ENCODE measurements around a stretch of chr16.

DNA sequence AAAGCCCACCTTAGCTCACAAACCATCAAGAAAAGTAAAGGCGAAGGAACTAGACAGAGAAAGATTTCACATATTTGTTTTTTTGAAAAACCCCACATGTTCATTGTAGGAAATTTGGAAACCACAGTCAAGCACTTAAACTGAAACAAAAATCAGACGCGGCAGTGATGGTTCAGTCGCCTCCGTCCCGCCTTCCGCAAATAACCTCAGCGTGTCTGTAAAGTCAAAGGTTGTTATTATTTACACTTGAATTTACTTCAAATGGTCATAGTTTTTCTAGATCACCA lies 144.5 kb upstream of the FOXF1 start:
- RRBS, result no CpG with 5 or more reads among the region's 8 CpGs

- RRBS, result no CpG with 5 or more reads among the region's 14 CpGs
Observed at GRCh38 chr16:86389414-86389901, 120.9 kb upstream of the FOXF1 start.

GRCh38 chr16:86457530-86458258 lies 52.6 kb upstream of the FOXF1 start:
- RRBS, result no CpG with 5 or more reads among the region's 12 CpGs

DNA sequence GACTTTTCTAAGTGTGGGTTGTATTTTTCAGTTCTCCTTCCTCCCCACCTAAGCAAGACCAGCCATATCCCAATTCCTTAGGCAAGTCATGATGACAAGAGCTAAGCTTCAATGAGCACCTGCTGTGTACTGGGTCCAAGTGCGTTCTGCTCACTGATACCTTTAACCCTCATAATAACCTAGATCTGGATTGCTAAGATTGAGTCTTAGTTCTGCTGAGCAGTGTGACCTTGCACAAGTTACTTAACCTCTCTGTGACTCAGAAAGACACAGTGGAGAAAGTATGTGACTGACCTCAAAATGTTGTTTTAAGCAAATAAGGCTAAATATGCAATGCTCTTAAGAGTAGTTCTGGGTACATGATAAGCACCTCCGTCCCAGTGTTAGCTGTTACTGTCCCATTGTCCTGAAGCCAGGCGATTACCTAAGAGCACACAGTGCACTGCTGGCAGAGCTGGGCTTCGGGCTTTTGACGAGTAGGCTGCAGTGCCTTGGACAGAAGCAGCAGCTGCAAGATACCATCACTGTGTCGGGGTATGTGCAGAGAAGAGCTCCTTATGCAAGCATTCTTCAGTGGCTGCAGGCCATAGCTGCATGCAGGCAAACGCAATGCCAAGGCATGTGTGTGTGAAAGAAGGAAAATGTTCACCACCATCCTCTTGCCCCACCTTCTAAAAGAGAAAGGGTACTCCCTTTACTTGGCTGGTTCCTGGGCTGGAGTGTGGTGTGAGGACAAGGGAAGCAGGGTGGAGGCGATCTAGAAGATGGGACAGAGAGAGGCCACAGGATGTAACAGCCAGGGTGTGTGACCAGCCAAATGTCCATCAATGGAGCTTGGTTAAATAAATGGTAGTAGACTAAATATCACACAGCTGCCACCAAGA lies 32.6 kb upstream of the FOXF1 start:
- RRBS, result no CpG with 5 or more reads among the region's 8 CpGs

DNA sequence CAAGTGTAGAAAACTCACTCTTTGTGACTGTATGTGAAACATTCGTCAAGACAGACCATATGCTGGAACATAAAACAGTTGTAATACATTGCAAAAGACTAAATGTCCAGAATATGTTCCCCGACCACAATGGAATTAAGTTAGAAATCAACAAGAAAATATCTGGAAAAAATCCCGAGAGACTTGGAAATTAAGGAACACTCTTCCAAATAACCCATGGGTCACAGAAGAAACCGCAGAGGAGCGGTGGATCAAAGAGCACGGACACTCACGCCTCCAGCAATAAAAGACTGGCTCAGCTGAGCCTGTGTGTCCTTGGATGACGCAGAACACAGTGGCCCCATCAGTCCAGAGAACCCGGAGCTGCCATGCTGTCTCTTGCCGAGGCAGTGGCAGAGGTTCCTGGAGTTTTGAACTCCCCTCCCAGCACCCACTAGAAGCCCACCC lies 30.9 kb upstream of the FOXF1 start:
- RRBS, result no CpG with 5 or more reads among the region's 10 CpGs

DNA sequence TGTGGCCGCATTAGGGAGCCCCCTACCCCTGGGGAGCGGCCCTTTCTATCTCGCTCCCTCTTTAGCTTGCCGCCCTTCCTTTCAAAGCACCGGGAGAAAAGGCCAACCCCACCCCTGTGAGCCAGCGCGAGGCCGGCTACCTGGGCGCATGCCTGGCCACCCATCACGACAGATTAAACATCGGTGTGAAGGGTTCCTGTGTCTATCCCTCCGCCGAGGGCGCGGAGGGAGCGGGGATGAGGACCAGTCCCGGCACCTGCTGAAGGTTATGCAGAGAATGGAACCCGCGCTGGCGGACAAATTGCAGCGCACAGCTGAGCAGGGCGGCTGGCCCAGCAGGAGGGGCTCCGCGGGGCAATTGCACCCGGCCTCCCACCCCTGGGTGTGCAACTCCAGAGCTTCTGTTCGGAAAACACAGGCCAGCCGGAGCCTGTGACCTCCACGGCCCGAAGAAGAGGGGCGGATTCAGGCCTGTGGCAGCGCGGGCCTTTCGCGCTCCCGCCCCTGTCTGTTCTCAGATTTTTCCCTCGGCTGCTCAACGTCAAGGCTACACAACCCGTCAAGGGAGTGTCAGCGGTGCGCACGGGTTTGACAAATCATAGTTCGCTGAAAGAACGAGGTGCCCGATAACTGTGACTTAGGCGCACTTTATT lies 15.4 kb upstream of the FOXF1 start:
- RRBS, result 5% methylated on average over 15 of the region's 45 CpGs

- RRBS, result 10% methylated on average over 4 of the region's 30 CpGs
Observed at GRCh38 chr16:86507199-86507893, 3.0 kb upstream of the FOXF1 start.

GRCh38 chr16:86576431-86576764 lies 2.0 kb upstream of the FOXL1 start:
- RRBS, result 23% methylated on average over 9 of the region's 21 CpGs

GRCh38 chr16:86581582-86582000 lies 3.2 kb downstream of the FOXL1 start:
- RRBS, result no CpG with 5 or more reads among the region's 6 CpGs

GRCh38 chr16:86651674-86652219 lies 73.4 kb downstream of the FOXL1 start:
- RRBS, result no CpG with 5 or more reads among the region's 7 CpGs

DNA sequence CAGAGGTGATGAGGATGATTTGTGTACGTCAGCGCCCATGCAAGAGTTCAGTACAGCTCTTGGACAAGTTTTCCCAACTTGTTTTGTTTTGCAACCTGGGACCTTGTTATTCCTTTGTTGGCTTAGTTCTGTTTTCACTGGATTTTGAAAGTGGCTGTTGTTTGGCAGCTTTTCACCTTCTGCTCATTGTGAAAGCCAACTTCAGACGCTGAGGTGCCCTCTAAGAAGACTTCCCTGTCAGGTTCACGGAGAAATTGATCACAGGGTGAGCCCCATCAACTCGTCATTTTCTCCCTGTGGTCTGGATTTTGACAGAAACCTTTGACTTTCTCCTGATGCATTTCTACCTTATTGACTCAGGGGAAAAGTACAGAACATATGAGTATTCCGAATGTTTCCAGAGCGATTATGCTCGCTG lies 85.6 kb downstream of the FOXL1 start:
- RRBS, result no CpG with 5 or more reads among the region's 8 CpGs

- RRBS, result 61% methylated on average over 12 of the region's 39 CpGs
Observed at GRCh38 chr16:86681288-86682088, 103.1 kb downstream of the FOXL1 start.

DNA sequence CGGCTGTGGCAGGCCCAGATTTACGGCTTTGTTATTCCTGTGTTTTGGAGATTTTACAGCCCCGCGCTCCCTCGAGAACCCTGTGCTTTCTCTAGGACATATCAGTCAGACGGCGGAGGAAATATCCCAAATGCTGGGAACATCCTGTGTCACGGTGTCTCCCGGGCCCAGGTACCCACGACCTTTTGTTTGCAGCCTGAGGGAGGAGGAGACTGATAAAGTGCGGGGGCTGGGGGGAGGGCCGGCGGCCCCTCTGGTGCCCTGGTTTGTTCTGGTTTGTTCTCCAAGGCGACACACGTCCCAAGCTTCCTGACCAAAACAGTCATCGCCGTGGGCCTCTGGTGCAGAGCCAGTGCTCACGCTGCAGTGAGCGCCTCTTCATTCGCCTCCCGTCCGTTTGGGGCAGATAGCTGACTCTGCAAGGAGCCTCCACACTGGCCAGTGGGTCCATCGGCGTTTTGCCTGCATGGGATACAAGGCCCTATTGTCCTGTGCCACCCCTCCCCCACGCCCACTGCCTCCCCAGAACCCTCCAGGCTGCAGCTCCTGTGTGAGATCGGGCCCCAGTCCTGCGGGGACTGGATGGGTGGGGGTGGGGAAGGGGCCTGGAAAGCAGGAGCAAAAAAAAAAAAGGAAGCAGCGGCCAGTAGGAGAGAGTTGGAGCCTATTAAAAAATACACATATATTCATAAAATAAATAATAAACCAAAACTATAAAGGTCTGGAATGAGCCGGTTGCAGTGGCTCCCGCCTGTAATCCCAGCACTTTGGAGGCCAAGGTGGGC lies 363.1 kb downstream of the C16orf95 start:
- RRBS, result 33% methylated on average over 4 of the region's 30 CpGs

- RRBS, result 67% methylated on average over 8 of the region's 33 CpGs
Observed at GRCh38 chr16:87053002-87053763, 264.0 kb downstream of the C16orf95 start.

DNA sequence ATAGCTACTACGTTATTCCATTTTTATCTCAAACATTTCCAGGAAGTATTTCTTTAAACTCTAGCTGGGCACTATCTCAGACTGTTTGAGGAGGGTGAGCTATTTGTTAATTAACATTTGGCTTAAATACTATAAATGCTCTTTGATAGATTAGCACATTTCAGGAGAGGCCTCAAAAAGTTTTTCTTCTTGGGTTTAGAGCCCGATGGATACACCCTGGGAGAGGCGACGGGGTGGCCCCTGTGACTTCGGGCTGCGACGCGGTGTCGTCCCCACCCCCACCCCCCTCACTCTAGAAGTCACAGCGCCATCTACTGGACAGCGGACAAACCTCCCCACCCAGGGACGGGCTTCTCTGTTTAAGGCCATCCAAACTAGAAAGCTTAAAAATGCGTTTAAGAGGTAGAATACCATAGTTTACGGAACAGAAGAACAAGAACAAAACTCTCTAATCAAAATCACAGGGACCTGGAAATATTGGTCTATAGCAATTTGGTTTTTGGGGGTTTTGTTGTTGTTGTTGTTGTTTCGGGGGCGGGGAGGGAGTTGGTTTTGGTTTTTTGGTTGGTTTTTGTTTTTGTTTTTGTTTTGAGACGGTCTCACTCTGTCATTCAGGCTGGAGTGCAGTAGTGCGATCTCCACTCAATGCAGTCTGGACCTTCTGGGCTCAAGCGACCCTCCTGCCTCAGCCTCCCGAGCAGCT lies 254.5 kb downstream of the C16orf95 start:
- RRBS, result no CpG with 5 or more reads among the region's 20 CpGs

DNA sequence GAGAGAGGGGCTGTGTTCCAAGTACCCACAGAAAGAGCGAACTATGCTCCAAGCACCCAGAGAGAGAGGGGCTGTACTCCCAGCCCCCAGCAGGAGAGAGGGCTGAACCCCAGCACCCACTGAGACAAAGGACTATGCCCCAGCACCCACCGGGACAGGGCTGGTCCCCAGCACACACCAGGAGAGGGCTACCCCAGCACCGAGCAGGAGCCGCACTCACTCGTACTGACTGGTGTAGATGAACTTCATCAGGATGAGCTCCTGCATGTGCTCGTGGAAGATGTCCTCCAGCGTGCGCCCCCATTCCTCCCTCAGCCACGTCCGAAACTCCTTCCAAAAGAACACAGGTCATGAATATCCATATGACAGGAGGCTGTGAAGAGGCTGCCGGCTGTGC lies 18.7 kb upstream of the C16orf95 start:
- RRBS, result no CpG with 5 or more reads among the region's 11 CpGs

GRCh38 chr16:87342050-87342573 lies 24.9 kb upstream of the C16orf95 start:
- RRBS, result no CpG with 5 or more reads among the region's 8 CpGs

- RRBS, result 97% methylated on average over 5 of the region's 50 CpGs
Observed at GRCh38 chr16:87342679-87343920, 25.9 kb upstream of the C16orf95 start.

DNA sequence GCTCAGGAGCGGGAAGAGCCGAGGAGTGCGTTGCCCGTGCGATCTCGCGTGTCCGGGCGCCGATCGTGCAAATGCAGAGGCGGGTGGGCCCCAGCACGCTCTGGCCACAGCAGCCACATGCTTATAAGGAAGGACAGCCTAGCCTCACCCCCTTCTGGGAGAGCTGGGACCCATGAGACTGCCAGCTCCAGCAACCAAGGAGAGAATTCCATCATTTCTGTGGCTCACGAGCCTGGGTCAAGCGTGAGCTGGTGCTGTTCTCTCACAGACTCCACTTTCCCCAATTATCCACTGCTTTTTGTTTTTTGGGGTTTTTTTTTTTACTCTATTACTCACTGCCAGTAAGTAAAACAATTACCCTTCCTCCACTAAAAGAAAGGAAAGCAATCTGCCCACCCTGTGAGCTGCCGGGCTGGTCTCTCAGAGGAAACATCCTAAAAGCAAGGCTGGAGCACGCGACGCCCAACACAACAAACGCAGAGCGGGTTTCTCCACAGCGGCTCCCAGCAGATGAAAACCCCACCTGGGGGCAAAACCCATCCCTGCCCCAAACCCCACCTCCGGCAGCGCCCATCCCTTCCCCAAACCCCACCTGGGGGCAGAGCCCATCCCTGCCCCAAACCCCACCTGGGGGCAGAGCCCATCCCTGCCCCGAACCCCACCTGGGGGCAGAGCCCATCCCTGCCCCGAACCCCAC lies 27.3 kb upstream of the C16orf95 start:
- RRBS, result 89% methylated on average over 8 of the region's 26 CpGs

GRCh38 chr16:87358145-87359099 lies 25.2 kb downstream of the FBXO31 start:
- RRBS, result 76% methylated on average over 3 of the region's 28 CpGs